Hair follicle dermal papilla cell (primary cell): ENCODE measurements around a stretch of chr16.

DNA sequence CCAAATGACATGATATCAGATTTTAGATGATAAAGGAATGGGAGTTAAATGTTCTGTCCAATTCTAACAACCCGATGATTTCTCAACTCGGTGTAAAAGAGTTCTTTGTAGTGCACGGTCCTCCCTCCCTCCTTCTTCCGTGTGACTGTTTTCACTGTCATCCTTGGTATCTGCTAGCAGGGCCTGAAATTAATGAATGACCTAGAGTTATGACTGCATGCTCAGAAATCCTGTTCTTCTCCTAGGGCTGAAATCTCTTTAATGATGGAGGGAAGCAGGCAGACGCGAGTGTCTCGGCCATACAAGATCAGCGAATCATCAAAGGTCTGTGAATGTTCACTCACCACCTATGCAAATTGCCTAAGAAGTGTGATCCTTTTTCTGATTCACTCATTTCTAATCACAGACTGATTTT lies 2.3 kb downstream of the KLHL36 start:
- CAGE, long polyA plus RNA: no peak

DNA sequence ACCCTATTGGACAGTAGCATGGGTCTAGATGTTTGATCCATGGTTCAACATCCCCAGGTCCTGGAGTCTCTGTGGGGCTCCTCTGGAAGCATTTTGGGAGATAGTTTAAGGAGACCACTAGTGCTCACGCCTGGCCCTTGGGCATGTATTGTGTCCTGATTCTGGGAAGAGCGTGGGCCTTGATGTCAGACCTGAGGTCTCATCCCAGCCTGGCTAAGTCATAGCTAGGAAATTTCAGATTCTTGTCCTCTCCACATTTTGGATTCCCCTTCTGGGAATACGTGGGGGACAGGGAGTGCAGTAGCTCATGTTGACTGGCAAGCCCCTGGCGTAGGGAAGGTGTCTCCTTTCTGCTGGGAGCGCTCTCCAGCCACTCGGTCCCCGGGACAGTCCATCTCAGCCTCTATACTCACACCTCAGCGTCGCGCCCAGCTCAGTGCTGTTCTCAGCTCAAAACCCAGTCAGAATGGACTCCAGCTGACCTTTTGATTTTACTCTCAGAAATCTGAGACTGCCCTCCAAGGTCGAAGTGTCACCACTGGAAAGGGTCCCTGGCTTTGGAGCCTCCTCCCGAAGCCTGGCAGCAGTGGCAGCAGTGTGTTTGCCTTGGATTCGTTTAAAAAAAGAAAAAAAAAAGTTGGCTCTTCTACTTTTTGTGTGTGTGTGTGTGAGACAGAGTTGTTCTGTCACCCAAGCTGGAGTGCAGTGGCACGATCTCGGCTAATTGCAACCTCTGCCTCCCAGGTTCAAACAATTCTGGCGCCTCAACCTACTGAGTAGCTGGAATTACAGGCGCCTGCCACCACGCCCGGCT lies 10.2 kb downstream of the KLHL36 start:
- CAGE, long polyA plus RNA: no peak

- CAGE, long polyA plus RNA: no peak
Observed at GRCh38 chr16:84732699-84733541, 33.1 kb downstream of the USP10 start.

DNA sequence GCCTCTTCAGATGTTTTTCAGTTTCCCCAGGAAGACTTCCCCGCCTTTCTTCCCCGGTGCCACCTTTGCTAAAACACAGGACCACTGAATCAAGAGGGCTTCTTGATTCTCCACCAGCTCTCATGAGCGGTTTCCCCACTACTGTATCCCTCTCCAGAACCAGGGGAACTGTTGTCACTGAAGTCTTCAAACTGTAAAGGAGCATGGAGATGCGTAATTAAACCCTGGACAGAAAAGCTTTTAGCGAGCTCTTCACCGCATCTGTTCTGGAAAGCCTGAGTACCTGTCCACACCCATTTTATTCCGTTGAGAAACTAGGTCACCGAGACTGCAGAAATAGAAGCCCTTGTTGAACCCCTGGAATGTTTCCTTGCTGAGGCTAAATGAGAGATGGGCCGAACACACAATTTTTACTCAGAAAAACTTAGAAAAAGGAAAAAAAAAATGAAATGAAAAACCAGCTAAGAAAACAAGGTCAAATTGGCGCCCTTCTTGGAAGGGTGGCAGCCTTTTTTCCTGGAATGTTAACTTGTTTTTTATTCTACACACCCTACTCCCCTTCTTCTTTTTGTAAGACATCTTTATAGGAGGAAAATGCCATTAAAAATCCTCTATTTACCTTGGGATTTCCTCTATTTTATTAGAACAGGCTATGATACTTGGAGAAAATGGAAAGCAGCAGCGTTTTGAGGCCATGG lies 52.7 kb upstream of the CRISPLD2 start:
- CAGE, long polyA plus RNA: no peak

DNA sequence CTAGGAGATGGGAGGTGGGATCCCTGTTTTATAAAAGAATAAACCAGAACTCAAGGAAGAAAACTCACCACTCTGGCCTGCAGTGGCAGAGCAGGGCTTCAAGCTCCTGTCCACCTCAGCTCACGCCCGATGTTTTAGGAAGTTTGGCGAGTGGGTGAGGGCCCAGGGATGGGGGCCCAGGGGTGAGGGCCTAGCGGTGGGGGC lies 43.8 kb upstream of the CRISPLD2 start:
- CAGE, long polyA plus RNA: no peak

DNA sequence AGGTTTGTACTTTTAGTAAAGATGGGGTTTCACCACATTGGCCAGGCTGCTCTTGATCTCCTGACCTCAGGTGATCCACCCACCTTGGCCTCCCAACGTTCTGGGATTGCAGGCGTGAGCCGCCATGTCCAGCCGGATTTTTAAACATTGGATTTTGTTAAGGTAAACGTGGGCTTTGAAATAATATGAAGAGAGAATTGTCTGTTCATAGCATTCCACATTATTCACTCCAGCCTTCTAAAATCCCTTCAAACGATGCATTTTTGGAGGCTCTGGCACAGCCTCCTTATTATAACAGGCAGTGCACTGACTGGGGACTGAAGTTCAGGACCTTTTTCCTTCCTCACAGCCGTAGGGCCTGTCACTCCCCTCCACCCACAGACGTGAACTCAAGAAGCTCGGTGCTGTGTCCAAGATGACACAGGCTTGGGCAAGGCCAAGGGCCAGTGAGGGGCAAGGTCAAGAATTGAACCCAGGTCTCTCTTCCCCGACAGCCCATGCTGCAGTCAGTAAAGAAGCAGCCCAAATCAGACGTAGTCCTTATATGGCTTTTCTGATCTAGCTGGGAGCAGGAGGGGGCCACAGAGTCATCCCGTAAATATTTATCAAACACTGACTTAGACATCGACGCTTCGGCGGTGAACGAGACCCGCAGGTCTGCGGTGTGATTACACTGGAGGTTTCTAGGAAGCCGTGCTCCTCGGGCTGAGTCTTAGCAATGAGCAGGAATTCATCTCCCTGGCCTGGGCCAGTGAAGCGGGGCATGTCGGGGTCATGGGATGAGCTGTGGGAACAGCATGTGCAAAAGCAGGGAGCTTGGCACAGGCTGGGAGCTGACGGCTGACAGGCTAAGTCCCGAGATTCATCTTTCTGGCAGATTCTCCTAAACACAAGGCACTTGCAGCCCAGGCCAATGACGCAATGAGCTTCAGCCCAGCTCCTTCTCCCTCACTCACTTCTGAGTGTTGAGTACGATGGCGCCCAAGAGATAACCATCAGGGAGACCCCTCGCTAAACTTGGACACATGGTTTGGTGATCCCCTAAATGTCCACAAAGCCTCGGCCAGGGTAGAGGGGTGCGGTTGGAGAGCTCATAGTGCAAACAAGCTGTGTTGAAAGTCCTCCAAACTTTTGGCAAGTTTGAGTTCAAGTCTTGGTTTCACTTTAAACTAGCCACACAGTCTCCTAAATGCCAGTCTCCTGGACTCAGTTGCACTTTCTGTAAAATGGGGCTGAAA lies 12.5 kb downstream of the CRISPLD2 start:
- CAGE, long polyA plus RNA: no peak

- CAGE, long polyA plus RNA: no peak
Observed at GRCh38 chr16:84998989-84999615, 12.2 kb downstream of the ZDHHC7 start.

- CAGE, long polyA plus RNA: no peak
Observed at GRCh38 chr16:85018654-85019145, 7.4 kb upstream of the ZDHHC7 start.

- CAGE, long polyA plus RNA: no peak
Observed at GRCh38 chr16:85057782-85058360, 30.3 kb downstream of the KIAA0513 start.

DNA sequence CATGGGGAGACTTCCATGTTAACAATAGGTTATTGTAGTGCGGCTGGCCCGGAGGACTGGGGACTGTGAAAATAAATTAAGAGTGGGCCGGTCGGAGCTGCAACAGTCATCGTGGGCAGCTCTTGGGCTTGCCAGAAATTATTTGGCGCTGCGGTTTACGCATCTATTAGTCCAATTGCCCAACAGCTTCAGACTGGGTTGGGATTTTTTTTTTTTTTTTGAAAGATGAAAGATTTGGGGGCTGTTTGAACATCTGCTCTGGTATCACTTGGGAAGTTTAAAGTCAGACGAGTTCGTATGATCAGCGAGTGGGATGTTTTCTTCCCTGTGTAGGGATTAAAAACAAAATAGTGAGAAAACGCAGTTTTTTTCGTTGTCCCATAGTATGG lies 174.2 kb upstream of the CIBAR2 start:
- CAGE, long polyA plus RNA: no peak

- CAGE, long polyA plus RNA: no peak
Observed at GRCh38 chr16:85309810-85310983, 197.9 kb upstream of the CIBAR2 start.

DNA sequence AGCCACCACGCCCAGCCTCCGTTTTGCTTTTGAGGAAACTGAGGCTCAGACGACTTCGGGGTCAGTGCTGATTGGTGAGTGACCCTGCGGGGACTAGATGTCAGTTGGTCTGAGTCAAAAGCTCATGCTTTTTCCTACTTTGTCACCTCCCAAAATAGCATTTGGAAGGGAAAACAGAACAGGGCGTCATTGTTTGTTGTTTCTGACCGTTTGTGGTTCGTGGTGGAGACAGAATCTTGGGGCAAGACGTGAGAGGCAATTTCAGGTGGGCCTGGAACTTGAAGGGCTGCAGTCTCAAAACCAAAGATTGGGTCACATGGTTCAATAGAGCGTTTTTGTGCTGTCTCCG lies 210.6 kb upstream of the CIBAR2 start:
- CAGE, long polyA plus RNA: no peak

- CAGE, long polyA plus RNA: no peak
Observed at GRCh38 chr16:85338923-85339167, 226.6 kb upstream of the CIBAR2 start.

GRCh38 chr16:85381804-85382996 lies 230.9 kb upstream of the GSE1 start:
- CAGE, long polyA plus RNA: no peak

DNA sequence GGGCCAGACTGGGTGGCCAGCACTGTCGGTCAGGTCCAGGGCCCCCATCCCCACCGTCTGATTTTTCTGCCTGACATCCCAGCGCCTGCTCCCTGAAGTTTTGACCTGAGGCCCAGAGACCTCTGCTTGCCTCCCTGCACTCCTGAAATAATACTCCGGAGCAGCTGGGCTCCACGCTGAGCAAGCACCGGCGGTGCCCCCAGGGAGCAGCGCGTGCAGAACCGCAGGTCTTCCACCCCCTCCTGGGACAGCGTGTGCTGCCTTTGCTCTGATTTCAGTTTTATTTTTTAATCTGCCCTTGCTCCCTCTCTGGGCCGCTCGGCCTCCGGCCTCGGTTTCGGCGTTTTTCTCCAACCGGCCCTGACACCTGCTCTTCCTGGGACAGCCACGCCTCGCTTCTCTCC lies 132.4 kb upstream of the GSE1 start:
- CAGE, long polyA plus RNA: no peak

- CAGE, long polyA plus RNA: no peak
Observed at GRCh38 chr16:85491938-85492827, 120.9 kb upstream of the GSE1 start.

DNA sequence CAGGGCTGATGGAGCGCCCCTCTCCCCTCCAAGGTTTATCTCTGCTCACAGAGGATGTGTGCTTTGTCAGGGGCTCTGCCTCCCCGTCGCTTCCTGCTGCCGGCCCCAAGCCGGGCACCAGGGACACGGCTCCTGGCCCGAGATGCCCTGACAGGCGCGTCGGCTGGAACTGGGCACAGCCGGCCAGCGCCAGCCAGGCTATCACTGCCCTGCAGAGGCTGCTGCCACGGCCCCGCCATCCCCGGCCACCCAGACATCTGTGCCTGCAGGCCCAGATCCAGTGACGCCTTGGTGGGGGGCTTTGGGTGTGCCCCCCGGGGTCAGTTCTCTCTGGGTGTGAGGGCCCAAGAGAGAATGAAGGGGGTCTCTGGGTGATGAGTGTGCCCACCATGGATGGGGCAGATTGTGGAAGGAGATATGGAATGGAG lies 95.2 kb upstream of the GSE1 start:
- CAGE, long polyA plus RNA: no peak

- CAGE, long polyA plus RNA: no peak
Observed at GRCh38 chr16:85524841-85525568, 88.1 kb upstream of the GSE1 start.

DNA sequence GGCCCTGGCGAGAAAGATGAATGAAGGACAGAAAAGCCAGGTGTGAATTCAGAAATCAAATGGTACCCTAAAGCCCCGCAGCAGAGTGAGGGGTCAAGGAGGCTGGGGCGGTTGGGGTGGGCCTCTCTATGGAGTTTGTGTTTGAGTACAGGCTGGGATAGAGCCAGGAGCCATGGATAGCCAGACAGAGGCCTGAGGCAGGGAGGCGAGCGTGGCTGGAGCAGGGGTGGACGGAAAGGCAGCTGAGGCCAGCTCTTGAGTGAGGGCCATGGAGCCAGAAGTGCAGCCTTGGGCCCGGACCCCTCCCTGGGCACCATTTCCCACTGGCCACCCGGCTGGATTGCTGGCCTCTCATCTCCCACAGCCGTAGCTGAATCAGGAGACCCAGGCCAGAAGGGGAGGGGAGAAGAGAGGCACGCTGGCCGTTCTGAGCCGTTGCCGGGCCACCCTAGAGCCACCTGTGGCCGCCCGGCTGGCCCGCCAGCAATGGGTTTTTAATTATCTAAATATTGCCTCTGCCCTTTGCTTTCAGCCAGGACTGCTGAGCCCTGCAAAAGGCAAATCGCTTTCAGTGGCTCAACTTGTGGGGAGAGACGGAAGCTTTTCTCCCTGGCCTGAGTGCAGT lies 75.3 kb upstream of the GSE1 start:
- CAGE, long polyA plus RNA: no peak

GRCh38 chr16:85561177-85561625 lies 51.9 kb upstream of the GSE1 start:
- CAGE, long polyA plus RNA: no peak